SJCRH30 (cell line): Measurements from ENCODE around the genes PGBD4 and EMC4.

DNA sequence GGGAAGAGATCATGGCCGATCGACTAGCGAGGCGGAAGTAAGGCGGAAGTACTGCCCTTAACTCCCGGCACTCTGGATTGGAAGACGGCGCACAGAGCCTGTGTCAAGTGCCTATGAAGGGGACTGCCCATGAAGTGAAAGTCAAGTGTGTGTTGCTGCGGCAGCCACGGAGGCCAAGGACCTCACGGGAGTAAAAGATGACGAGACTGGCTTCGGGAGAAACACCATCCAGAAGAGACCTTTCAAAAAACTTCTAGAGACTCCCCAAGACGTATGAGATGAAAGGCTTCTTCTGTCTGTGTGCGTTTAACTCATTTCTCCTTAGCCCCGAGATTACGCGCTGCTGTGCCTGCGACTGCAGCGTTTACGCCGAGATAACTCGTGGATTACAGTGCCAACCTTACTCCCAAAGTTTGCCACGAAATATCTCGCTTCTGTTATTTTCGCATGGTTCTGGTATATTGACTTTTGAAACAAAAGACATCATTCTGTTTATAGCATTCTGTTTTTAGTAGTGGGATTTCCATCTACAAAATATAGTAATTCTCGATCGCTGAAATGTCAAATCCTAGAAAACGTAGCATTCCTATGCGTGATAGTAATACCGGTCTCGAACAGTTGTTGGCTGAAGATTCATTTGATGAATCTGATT, at the start of gene PGBD4:
PGBD4 (plus strand) TSS at position 110 of the 652 bp plus-strand sequence.
- RAMPAGE, long total RNA, result no peak

- RAMPAGE, long total RNA, result start-site peak on the plus strand at chr15:34225016-34225092, 848 and 202 reads in 2 replicates
Measured at GRCh38 chr15:34224750-34225146, at the start of gene EMC4. Gene EMC4, plus strand, starts transcription at chr15:34225016.

GRCh38 chr15:34490272-34490831, 52.7 kb upstream of the GOLGA8A start:
- RAMPAGE, long total RNA, result no peak

- RAMPAGE, long total RNA, result no peak
Measured at GRCh38 chr15:34656217-34657064, 73.0 kb upstream of the GOLGA8B start.

GRCh38 chr15:34657065-34658524, 74.1 kb upstream of the GOLGA8B start:
- RAMPAGE, long total RNA, result no peak

- RAMPAGE, long total RNA, result no peak
Measured at GRCh38 chr15:34810537-34811080, 15.3 kb upstream of the ACTC1 start.

- RAMPAGE, long total RNA, result no peak
Measured at GRCh38 chr15:35023825-35024200, 35.7 kb upstream of the ZNF770 start.

DNA sequence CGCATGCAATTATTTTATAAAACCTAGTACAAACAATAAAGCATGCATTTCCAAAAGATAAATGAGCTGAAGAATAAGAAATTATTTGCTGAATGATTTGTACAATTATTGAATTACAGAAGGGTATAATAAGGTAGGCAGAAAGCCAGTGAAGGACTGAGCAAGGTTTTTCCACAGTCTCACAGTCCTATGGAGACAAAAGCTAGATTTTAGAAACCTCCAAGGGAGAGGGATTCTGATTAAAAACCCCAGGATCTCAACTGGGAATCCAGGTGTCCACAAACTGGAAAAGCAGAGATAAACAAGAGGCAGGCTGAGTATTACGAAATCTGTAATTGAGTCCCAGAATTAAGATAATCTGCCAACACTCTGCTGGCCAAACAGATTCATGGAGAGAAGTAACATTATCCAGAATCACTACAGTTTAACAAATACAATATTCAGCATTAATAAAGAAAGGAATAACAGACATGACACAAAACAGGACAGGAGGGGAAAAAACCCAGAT, 227.1 kb upstream of the NANOGP8 start:
- RAMPAGE, long total RNA, result no peak

DNA sequence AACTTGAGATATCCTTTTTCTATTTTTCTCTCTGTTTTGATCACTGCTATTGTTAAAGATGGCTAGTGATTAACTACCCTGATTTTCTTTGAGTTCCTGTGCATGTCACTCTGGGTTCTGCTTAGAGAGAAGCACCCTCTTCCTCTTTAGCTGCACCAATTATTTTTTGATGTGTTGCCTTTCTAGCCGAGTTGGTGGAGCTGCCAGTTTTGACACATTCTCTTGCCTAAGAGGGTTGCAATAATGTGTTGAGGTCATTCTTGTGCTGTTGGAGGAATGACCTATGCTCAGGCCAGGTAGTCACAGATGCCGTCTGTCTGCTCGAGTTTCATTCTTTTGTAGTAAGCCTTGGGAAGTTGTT, 84.5 kb upstream of the DPH6 start:
- RAMPAGE, long total RNA, result no peak

- RAMPAGE, long total RNA, result no peak
Measured at GRCh38 chr15:36877757-36879065, 222.1 kb downstream of the MEIS2 start.

DNA sequence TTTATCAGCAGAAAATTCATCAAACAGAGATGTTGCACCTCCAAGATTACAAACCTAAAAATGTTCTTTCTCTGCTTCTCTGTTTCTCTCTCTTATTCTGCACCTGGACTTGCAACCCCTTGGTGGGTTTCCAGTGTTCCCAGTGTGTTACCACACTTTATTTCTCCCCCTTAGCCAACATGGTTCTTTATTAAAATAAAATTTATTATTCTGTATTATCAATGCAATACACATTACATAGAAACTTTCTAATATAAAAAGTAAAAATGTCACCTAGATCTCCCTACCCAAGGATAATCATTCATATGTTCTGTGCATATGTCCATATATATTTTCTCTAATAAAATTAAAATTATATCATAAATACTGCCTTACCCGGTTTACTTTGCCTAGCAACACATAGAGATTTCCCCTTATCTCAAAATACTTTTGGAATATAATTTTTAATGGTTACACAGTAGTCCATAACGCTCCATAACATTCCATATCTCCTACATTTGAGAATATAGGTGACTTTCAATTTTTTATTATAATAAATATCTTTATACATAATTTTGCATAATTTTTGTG, 78.7 kb downstream of the MEIS2 start:
- RAMPAGE, long total RNA, result no peak

- RAMPAGE, long total RNA, result no peak
Measured at GRCh38 chr15:37093462-37094000, 6.8 kb downstream of the MEIS2 start.

DNA sequence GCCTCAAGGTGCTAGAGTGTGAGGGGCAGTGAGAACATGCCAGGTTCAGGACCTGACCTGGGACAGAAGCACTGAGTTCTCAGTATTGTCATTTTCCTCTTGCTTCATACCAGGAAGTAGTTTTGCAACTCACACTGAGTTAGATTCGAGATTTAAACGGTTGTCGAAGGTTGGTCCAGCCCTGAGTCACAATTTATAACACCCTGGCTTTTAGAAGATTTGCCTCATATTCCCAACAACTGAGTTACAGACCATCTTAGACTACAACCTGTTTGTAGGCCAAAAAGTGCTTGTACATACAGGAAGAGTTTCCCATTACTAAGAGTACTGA, 11.9 kb upstream of the MEIS2 start:
- RAMPAGE, long total RNA, result no peak

- RAMPAGE, long total RNA, result no peak
Measured at GRCh38 chr15:37219420-37219969, 119.1 kb upstream of the MEIS2 start.

DNA sequence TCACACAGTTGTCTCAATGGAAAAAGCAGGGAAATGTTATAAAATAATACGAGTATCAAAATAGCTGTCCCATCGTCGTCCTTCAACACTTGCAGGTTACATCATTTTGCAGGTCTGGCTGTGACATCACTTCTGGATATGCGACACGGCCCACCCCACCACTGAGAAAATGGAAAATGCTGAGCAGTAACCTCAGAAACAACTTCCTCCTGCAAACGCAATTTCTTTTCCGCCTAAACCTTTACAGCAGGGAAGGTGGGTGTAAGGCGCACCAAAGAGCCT, 137.7 kb downstream of the TMCO5A start:
- RAMPAGE, long total RNA, result no peak

- RAMPAGE, long total RNA, result no peak
Measured at GRCh38 chr15:38868168-38868872, 303.7 kb upstream of the RASGRP1 start.

DNA sequence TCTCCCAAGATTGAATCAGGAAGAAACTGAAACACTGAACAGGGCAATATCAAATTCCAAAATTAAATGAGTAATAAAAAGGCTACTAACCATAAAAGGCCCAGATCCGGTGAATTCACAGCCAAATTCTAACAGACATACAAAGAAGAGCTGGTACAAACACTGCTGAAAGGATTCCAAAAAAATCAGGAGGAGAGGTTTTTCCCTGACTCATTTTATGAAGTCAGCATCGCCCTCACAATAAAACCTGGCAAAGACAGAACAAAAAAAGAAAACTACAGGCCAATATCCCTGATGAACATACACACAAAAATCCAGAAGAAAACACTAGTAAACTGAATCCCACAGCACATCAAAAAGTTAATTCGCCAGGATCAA, 462.3 kb upstream of the THBS1 start:
- RAMPAGE, long total RNA, result no peak

GRCh38 chr15:39427656-39428282, 153.1 kb upstream of the THBS1 start:
- RAMPAGE, long total RNA, result no peak

DNA sequence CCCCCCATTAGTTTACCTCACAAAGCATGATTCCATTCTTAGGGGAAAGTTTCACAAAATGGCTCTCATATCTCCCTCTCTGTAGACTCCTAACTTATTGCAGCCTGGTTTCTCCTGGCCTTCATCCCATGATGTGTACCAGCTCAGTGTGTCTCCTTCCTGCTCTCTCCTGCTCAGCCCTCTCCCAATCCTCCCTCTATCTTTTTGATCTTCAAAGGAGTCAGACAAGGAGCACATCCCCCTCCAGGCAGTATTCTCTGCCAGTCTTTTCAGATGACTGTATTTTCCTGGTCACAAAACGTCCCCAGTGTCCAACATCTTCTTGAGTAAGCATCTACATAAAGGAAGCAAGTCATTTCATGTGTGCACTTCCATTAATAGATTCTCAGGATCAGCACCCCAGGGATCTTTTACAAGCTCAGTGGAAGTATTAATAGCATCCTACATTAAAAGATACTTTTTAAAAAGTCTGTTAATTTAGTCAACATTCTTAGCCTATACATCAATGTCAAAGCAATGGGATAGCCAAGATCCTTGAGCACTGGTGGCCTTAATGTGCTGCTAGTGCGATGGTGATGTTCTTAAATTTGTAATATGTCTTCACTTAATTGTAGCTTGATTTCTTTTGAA, 148.8 kb upstream of the THBS1 start:
- RAMPAGE, long total RNA, result no peak

- RAMPAGE, long total RNA, result no peak
Measured at GRCh38 chr15:39582865-39583028, 1.9 kb downstream of the THBS1 start.